Bronchial lymph node (tissue), 1 donor: Measurements from ENCODE around the genes OST4, KHK and CAD.

DNA sequence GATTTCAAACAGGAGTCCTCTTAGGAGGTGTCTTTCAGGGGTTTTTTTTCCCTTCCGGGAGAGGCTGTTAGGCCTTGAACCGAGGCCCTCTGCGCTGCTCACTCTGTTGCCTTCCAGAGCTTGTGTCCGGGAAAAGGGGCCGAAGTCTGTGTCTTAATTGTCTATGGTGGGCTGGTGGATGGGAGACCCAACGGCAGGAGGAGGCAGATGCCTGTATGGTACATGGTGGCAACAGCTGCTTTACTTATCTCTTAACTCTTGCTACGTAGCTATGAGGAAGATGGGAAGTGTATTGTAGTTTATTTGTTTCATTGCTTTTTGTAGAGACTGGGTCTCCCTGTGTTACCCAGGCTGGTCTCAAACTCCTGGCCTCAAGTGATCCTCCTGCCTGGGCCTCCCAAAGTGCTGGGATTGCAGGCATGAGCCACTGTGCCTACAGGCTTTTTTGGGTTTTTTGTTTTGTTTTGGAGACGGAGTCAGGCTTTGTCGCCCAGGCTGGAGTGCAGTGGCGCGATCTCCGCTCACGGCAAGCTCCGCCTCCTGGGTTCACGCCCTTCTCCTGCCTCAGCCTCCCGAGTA lies 1.0 kb downstream of the CENPA start:
- PRO-cap = no peak

GRCh38 chr2:27015853-27016429 lies 16.8 kb upstream of the TMEM214 start:
- PRO-cap = no peak

DNA sequence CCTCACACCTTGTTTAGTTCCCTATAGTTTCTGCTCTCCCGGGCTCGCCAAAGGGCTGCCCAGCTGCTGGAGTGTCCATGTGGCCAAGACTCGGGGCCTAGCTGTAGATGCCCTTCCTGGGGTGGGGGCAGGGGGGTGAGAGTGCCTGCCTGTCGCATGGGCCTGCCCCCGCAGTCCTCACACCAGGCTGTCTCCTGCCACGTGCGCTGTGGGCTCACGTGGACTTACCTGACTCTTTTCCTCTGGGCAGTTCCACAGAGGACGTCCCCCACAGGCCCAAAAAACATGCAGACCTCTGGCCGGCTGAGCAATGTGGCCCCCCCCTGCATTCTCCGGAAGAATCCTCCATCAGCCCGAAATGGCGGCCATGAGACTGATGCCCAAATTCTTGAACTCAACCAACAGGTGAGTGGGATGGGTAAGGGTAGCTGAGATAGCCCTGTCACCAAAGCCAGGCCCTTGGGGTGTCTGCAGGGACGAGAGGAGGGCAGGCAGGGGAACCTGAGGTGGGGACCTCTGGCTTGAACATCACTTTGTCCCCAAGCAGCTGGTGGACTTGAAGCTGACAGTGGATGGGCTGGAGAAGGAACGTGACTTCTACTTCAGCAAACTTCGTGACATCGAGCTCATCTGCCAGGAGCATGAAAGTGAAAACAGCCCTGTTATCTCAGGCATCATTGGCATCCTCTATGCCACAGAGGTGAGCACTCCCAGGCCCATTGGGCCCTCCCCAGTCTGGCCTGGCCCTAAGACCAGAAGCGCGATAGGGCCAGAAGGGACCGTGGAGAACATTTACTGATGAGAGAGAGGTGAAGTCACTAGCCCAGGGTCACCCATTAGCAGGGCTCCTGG lies 7.2 kb upstream of the TMEM214 start:
- PRO-cap = no peak

GRCh38 chr2:27041104-27041410 lies 8.3 kb downstream of the TMEM214 start:
- PRO-cap = no peak

DNA sequence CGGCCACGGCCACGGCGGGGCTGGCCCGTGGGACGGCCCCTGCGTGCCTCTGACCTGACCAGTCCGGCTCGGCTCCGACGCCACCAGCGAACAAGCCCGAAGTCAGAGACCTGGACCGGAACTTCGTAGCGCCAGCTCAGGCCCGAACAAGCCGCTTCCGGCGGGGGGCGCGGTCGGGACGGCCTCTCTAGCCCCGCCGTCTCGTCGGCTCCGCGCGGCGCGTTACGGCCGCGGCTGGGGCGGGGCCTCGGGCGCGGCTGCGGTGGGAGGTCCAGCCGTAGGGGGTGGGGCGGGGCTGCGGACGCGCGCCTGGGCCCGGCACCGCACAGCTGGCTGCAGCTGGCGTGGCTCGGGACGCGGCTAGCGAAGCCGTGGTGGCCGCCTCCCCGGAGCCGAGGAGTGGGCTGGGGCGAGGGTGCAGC lies at the start of gene OST4:
Gene OST4 (minus strand): TSS at position 108 of the 422 bp plus-strand sequence.
- PRO-cap = bidirectional peak, plus-strand start at position 274 of the sequence, minus-strand start at position 104 of the sequence

DNA sequence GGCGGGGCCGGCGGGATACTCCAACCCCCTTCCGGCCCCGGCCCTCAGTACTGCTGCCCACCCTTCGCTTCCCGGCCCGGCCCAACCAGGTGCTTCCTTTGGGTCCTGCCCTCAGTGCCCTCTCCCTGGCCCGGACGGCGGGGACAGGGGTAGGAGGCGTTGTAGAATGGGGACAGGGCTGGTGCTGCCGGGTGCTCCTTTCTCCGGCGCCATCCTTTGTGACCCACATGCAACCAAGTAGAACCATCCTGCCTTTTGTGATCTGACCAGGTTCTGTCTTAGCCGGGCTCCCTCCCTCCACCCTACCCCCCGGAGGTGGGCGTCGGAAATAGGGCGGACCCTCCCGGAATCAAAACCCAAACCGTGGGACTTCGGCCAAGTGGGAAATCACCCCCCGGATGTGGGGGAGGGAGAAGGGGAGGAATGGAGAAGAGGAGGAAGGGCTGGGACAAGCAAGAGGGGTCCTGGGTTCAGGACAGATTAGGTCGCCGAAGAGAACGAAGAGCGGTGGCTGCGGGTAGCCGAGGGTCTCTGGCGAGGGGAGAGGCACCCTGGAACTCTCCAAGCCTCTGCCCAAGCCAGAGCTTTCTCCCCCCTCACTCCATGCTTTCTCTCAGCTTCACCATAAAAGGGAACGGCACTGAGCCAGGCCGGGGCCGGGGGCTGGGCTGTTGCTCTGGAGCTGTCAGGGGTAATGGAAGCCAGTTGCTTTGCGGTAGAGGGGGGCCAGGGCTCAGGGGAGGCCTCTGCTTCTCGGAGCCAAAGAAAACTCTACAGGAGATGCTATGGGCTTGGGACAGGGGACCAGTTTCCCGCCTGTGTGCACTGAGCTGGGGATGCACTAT lies 737 bp upstream of the OST4 start:
- PRO-cap = bidirectional peak, plus-strand start at position 478 of the sequence, minus-strand start at position 304 of the sequence; bidirectional peak, plus-strand start at position 713 of the sequence, minus-strand start at position 602 of the sequence

GRCh38 chr2:27086665-27087582 lies at the start of gene KHK:
TSS of gene KHK (plus strand) at chr2:27086772.
- PRO-cap = bidirectional peak, plus-strand start at chr2:27086829, minus-strand start at chr2:27086544; bidirectional peak, plus-strand start at chr2:27087226, minus-strand start at chr2:27087108

GRCh38 chr2:27216975-27217925 lies at the start of gene CAD:
TSS of gene CAD (plus strand) at chr2:27217369.
- PRO-cap = bidirectional peak, plus-strand start at chr2:27217382, minus-strand start at chr2:27217321

DNA sequence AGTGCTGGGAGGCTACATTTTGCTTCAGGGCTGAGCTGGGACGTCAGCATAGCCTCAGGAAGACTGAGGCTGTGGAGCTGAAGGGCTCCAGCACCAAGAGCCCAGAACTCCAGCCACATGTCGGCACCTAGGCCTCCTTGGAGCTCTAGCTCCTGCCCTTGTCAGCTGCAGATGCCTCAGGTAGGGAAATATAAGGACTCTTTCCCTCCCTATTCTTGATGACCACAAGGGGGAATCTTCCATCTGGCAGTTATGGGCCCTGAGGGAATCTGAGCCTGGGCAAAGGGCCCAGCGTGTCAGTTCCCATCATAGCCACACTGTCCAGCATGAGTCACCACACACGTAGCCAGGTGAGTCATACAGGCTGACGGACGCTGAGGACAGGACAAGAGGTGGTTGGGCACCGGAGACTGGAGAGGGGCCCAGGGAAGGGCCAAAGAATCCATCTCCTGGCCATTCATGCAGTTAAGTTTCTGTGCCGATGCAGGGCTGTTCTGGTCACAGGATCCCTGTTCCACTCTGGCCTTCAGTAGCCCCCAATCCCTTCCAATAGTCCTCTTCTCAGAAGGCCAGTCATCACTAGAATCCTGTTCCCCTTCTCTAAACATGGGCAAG lies 1.9 kb downstream of the MPV17 start:
- PRO-cap = unidirectional peak, plus-strand start at position 358 of the sequence

DNA sequence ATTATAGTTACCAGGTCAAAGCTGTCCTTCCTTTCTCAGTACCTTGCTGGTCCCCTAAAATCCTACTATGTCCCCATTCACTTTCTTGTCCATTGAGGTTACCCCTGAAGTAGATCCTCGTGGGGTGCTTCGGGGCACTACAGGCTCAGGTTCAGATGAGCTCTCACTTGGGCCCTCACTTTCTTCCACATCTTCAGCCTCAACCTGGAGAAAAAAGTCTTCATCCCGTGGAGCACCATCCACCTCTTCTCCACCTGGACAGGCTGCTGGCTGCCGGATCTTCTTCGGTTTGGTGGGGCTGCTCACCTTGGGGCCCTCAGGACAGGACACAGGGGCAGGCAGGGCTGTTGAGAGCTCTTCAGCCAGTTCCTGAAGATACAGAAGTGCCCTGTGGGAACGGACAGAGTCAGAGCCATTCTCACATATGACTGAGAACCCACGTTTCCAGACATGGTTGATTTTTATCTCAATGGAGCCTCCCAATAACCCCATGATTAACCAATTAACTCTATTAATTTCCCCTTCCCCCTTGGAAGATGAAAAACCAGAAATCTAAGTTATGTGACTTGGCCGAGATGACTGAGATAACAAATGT lies 14.6 kb downstream of the GTF3C2 start:
- PRO-cap = no peak

DNA sequence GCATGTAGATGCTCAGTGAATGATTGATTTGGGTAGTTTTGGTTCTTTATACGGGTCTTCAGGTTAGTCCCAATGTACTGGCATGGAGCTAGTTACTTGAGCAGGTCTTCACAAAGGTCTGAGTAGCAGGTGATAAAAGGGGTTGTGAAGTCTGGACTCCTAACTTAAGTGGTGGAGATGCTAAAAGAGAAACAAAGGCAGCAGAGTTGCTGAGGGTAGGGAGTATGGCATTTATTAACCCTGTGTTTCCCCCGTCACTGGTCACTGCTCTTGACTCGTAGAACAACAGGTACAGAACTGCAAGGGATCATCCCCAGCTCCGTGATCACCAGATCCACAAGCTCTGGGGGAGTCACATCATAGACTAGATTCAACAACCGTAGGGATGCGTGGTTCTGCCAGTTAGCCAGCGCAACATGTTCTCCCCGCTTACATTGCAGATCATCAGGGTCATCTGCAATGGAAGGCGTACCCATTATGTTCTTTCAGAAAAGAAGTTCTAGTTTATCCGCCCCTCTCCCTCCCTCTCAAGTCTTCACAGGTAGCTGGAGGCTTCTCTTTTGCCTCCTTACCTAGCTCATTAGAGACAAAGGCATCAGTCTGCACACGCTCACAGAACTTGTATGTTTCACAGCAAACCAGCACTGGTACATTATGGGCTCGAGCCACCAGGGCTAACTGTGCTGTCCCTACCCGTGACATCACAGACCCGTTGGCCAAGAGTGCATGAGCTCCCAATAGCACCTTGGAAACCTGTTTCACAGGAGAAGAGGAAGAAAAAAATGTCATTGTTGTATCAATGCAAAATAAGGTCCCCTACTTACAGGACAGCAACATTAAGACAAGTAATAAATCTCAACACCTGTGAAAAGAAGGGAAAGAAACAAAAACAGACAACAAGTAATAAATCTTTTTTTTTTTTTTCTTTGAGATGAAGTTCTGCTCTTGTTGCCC lies 5.7 kb downstream of the EIF2B4 start:
- PRO-cap = no peak

- PRO-cap = no peak
Observed at GRCh38 chr2:27649426-27649863, 14.0 kb downstream of the SUPT7L start.

DNA sequence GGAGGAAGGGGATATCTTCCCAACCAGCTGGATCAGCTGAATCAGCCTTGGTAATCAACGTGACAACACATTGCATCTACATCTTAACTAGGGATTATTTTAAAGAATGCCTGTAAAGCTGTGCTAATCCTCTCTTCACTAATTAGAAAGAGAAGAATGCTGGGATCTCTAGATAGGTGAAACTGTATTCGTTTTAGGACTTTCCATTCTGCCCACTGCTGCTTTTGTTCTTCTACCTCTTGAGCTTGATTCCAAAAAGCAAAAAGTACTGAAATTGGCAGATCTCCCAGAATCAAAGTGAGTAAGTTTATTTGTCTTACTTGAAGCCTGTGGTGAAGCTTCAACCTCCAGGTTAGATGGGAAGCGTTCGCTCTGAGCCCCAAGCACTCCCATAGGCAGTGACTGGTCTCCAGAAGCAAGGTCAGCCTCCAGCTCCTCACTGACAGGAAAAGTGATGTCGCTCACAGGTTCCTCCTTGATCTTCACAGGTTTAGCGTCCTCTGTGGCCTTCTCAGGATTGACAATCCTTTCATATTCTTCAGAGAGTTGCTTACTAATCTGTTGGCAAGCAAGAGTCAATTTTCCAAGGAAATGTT lies 8.3 kb downstream of the SUPT7L start:
- PRO-cap = no peak

- PRO-cap = no peak
Observed at GRCh38 chr2:27709775-27710297, 46.1 kb downstream of the SLC4A1AP start.

DNA sequence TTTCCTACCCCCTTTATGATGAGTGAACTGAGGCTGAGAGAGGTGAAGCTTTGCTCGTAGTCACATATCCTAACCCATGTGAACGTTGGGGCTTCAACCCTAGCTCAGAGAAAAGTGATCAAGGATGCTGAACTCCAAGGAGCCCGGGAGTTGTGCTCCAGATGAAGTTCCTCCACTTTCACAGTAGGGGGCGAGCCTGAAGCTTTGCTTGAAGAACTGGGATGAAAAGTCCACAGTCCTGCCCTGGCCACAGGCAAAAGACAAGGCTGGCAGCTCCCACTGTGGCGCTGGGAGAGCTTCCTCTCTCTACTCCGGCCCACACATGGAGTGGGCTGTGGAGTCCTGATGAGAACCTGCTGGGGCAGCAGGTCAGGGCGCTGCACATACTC lies 48.2 kb upstream of the MRPL33 start:
- PRO-cap = unidirectional peak, plus-strand start at position 256 of the sequence

DNA sequence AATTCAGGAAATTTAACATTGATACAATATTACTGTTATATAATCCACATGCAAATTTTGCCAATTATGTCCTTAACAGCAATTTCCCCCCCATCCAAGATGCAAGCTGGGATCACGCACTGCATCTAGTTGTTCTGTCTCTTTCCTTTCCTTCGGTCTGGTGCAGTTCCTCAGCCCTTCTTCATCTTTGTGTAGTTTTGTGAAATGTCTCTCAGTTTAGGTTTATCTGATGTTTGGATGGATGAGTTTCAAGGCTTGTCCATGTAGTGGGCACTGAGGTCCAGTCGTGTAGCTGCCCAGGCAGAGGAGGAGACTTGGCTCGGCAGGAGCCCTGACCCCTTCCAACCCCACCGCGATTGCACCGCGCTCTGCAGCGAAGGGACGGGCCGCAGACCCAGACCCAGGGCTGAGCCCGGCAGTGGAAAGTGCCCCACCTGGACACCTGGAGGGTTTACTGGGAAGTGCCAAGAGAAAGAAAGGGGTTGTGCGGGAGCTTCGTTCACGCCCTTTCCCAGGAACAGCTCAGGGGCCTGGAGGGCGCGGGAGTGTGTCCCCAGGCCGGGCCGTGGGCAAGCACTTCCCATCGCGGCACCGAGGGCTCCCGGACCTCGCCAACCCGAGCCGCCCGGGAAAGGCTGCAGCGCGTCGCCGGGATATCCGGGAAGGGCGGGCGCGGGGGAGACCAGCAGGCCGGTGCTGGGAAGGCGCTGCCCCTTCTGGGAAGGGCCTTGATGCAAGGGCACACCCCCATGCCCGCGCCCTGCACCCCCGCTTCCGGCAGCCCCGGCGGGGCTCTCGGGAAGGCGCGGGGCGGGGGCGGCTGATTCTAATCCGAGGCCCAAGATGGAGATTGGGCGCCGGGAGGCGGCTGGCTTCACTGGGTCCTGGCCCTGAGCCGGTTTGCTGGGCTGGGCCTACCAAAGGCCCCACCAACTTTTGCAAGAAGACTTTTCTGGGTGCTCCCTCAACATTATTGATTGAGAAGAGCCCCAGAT lies 36.2 kb upstream of the MRPL33 start:
- PRO-cap = bidirectional peak, plus-strand start at position 841 of the sequence, minus-strand start at position 618 of the sequence

- PRO-cap = no peak
Observed at GRCh38 chr2:27737233-27738211, 34.0 kb upstream of the MRPL33 start.

DNA sequence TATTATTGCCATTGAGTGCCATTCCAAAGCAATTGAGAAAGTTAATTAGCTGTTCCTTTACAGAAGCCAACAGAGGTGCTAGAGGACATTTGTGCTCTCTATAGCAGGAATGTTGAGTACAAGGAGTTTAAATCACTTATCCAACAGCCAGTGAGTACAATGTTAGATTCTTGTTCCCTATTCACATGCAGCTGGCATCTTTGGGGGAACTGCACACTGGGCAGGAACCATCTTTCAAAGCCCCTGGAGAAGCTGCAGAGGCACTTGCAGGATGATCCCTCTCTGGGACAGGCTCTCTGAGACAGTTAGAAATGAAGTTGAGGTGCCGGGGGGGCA lies 9.3 kb upstream of the MRPL33 start:
- PRO-cap = no peak

DNA sequence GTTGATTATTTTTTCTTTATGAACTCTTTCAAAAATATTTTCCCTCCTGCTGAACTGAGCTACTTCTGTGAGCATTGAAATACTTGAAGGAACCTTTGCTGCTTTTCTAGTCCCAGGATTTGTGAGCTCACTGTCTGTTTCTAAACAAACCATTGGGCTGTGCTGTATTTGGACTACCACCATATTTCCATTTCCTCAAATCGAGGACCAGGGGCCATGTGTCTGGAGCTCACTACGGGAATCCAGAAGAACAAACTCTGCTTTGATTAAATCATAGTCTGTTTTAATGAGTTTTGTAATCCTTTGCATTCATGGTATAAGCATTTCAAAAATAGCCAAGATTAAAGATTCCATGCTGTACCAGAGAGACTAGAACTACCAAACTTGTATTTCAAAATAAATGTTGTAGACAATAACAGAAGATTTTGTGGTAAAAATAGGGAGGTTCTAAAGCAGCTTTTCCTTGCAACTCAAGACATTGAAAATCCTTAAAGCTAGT lies 1.4 kb downstream of the MRPL33 start:
- PRO-cap = no peak

DNA sequence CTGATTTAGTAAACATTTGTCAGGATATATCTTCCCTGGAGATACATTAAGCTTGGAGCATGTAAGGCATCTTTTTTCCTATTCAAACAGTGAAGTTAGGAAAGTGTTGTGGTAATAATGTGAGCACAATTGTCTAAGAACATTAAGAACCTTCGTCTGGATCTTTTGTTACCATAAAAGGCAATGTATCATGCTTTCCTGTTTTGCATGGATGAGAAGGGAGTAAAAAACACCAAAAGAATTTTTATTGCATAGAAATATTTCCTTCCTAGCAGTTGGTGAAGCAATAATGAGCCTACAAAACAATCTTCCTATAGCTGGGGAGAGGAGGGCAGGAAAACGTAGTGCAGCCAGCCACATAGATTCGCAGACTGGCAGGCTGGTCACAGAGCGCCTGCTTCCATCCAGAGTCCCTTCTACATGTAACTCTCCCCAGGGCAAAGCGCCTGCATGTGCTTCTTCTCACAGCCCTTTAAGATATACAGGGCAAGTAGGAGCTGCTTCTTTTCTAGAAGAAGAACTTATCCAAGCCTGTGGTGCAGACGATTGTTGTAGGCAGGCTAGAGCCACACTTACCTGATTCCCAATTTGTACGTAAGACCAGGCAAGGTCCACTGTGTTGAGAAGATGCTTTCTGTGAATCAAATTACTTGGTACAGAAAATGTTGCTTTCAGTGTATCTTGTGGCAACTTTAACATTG lies 190.4 kb downstream of the BABAM2 start:
- PRO-cap = bidirectional peak, plus-strand start at position 328 of the sequence, minus-strand start at position 88 of the sequence